Fibroblast of the aortic adventitia (primary cell): Measurements from ENCODE around the genes MINDY4, KBTBD2, FKBP9 and BBS9.

GRCh38 chr7:30175057-30175528, 40.3 kb downstream of the MTURN start:
- CAGE, long polyA plus RNA: no peak

GRCh38 chr7:30292138-30292637, 7.8 kb downstream of the ZNRF2 start:
- CAGE, long polyA plus RNA: no peak

- CAGE, long polyA plus RNA: no peak
These were observed 48.2 kb downstream of the NOD1 start for GRCh38 chr7:30430298-30430776.

- CAGE, long polyA plus RNA: no peak
These were observed 654 bp downstream of the NOD1 start for GRCh38 chr7:30478039-30478221.

- CAGE, long polyA plus RNA: no peak
These were observed at the start of gene MINDY4 for GRCh38 chr7:30770895-30771593. Gene MINDY4, plus strand, starts transcription at chr7:30771417.

- CAGE, long polyA plus RNA: no peak
These were observed 44.4 kb upstream of the AQP1 start for GRCh38 chr7:30866973-30867883.

DNA sequence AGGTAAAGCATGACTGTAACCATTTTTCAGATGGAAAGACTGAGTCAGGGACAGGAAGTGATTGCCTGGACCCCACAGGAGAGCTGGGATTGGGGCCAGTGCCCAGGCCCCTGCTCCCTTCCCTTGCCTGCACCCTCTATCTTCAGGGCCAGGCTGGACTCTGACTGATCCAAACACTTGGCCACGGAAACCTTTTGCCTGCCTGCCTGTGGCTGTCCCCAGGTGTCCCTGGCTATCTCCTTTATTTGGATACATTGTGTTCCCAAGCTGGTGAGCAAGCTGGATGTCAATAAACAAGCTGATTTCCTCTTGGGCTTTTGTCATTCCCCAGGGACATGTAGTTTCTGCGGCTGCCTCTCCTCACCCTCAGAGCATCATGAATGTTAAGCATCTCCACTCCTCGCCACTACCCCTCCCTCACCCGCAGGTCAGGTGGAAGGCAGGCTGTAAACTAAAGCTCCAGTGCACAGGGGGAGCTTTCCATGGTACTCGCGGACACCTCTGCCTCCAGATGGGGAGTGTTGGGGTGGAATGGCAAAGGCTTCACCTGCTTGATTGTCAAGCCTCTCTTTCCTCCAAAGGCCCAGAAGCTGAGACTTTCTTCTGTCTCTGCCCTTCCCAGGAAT, 6.9 kb downstream of the GHRHR start:
- CAGE, long polyA plus RNA: no peak

- CAGE, long polyA plus RNA: no peak
These were observed 135.3 kb upstream of the PDE1C start for GRCh38 chr7:32205530-32205872.

DNA sequence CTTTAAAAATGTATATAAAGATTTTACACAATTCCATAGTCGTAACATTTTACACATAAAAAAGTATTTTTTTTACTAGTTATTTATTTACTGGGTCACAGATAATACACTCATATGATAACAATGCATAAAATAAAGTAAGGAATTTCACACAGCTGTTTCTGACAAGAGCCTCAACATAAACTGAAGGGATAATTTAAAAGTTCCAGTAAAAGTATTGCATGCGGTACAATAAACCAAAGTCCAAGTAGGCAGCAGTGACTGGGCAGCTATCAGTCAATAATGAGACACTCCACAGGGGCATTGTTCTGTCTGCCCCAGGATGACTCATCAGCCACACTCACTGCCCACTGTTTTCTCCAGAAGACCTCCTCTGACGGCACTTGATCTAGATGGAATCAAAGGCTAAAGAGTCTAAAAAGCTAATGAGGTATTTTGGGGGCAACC, 174.8 kb downstream of the AVL9 start:
- CAGE, long polyA plus RNA: no peak

- CAGE, long polyA plus RNA: no peak
These were observed at the start of gene KBTBD2 for GRCh38 chr7:32890838-32891807. Gene KBTBD2, minus strand, starts transcription at chr7:32891760.

DNA sequence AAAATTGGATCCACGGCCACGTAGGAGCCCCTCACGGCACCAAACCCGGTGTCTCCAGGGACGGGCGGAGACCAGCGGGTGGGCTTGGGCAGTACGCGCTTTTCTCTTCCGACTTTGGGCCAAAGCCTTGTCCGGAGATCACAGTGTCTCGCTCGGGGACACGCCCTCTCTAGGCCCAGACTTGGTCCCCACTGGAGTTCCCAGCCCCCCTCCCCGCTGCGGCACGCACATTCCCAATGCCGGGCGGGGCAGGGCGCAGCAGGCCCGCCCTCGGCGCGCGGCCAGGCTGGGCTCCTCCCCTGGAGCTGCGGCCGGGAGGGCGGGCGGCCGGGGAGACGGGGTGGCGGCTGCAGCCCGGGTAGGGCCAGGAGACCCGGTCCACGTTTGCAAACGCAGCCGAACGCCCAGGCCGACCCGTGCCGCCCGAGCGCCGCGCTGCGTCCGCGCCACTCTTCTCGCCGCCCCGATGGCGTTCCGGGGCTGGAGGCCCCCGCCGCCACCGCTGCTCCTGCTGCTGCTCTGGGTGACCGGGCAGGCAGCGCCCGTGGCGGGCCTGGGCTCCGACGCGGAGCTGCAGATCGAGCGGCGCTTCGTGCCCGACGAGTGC, at the start of gene FKBP9:
Gene FKBP9 (plus strand): TSS at position 333 of the 607 bp plus-strand sequence.
- CAGE, long polyA plus RNA: no peak

DNA sequence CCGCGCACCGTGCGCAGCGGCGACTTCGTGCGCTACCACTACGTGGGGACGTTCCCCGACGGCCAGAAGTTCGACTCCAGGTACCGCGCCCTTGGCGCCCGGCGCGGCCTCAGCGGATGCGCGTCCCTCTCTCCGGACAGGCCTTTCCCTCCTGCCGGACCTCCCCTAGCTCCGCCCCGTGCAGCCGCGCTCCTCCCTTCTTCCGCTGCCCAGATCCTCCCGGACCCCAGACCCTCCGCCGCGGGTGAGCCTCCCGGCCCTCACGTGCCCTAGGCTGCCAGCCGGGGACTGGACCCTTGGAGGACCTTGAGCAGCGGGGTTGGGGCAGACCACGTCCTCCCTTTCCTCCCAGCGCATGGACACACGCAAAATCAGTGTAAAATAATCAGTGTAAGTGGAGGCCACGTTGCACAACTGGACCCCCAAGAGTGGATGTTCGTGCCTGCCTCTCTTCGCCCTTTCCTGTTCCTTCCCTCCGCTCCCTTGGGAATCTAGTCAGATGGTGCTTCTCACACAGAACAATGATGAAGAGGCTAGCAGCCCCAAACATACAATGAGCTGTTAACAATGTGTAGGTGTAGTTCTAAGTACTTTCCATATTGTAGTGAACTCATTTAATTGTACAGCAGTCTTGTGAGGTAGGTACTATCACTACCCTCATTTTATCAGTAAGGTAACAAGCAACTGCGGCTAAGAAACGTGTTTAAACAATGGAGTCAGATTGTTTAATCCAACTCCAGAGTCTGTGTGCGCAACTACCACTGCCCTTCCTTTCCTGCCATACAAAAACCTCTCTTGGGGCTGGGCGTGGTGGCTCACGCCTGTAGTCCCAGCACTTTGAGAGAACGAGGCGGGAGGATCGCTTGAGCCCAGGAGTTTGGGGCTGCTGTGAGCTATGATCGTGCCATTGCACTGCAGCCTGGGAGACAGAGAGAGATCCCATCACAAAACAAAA, 752 bp downstream of the FKBP9 start:
- CAGE, long polyA plus RNA: no peak

- CAGE, long polyA plus RNA: no peak
These were observed 31.1 kb downstream of the FKBP9 start for GRCh38 chr7:32988135-32988910.

- CAGE, long polyA plus RNA: no peak
These were observed at the start of gene BBS9 for GRCh38 chr7:33128983-33130222. Gene BBS9, plus strand, starts transcription at chr7:33129564.

GRCh38 chr7:33725826-33726229, 179.5 kb upstream of the BMPER start:
- CAGE, long polyA plus RNA: no peak

DNA sequence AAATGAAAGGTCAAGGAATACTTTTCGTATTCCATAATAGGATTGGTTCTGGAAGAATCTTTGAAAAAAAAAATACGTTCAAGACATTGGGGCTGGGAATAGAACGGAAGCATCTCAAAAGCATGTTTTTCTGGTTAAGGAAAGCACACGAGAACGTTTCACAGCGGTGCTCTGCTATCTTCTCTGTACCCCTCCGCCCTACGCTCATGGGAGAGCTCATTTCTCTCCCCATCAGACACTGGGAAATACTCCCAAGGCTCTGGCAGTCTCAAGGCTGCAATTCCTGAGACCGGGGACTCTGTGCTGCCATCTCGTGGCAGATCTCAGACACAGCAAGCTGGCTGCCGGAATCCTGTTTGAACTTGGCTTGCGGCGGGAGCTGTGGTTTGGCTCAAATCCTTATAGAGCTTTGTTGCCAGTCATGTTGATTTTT, 27.4 kb downstream of the BMPER start:
- CAGE, long polyA plus RNA: no peak

DNA sequence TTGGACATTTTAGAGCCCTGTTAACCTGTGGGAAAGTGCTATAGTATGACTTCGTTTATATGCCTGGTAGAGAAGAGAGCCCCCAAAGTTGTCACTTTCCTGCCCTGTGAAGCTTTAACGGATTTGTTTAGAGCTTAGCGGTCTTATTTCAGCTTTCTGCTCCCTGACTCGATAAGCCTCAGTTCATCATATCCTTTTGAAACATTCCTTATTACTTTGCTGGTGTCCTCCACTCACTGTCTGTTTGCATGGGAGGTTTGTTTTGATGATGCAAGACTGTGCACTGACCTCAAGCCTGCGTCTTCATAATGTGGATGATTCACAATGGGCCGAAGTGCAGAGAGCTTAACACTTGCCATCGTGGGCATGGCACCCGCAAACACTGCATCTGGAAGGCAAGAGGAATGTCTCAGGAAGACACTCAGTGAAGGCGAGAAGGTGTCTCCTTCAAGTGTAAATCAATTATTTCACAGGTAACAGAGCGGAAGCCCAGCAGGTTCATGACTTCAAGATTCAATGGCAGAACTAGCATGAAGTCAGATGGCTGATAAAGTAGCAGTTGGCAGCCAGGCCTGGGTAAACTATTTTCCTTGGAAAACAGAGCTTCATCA, 98.2 kb downstream of the DPY19L1 start:
- CAGE, long polyA plus RNA: no peak

GRCh38 chr7:35635111-35635676, 59.7 kb downstream of the HERPUD2 start:
- CAGE, long polyA plus RNA: no peak

GRCh38 chr7:35648358-35648901, 46.5 kb downstream of the HERPUD2 start:
- CAGE, long polyA plus RNA: no peak

GRCh38 chr7:35988130-35988661, 164.9 kb upstream of the EEPD1 start:
- CAGE, long polyA plus RNA: no peak